ENCODE measurements around a stretch of chr4.

GRCh38 chr4:142091064-142091571, 454.7 kb downstream of the IL15 start:
- PRO-cap = bidirectional peak, plus-strand start at chr4:142091508, minus-strand start at chr4:142091307

GRCh38 chr4:142435646-142436615, 410.2 kb downstream of the INPP4B start:
- PRO-cap = no peak

DNA sequence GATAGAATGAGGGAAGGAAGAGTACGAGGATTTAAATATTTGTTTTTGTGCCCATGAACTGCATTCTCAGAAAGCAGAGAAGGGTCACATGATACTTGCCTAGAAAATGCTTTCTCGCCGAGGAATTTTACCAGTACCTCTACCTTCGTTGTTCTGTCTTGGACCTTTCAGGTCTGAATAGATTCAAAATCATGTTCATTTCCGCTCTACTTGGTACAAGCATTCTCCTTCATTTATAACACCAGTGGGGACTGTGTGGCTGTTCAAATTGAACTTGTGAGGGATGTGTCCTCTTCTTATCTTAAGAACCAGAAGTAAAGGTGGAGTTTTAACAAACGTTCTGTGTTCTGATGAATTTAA, 1.9 kb downstream of the USP38 start:
- PRO-cap = no peak

DNA sequence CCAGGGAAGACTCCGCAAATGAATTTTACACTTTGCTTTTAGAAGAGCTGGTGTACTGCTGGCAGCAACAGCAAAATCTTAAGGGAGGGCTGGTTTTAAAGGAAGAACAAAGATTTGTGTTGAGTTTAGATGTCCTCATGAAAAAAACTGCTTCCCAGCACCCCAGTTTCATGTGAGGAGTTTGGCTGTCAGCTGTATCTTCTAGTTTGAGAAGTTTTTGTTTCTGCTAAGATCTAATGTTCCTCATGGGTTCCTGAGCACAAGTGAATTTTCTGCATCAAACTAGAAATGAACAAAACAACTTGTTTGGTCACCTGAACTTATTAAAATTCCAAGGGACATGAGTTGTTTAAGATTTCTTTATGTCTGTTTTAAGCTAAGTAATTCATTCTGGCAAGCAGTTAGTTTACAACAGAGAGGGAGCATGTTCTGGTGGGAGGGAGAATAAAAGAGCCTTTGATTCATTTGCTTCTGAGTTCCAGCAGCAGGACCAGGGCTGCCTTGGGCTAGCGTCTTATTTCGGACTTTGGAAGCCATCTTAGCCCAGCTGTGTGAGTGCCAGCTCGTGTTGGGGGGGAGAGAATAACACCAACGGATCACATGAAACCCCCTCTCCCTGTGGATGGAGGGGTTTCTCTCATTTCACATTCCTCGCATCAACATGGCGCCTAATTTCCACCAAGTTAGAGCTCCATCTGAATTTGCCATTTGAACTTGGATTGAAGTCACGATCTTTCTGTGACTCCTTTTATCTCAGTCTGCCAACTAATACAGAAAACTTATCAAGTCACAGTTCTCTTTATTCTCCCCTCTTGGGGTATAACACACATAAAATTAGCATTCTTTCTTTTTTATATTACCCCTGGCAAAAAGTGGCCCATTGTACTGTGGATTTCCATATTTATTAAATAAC, 7.3 kb downstream of the GAB1 start:
- PRO-cap = no peak

DNA sequence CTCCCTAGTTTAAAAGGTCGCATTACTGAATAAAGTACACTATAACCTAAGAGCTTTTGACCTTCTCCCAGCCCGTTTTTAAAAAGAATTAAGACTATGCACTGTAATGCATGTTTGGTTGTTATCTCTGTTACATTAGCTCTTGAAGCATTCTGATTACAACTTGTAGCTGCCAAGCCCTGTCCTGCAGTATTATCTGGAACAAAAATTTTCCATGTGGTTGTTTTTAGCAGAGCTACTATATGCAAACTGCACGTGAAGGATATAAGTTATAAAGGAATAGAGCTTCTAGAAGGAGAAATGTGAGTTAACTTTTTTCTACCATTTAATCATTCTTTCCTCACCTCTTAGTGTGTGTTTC, 8.1 kb downstream of the GAB1 start:
- PRO-cap = no peak

DNA sequence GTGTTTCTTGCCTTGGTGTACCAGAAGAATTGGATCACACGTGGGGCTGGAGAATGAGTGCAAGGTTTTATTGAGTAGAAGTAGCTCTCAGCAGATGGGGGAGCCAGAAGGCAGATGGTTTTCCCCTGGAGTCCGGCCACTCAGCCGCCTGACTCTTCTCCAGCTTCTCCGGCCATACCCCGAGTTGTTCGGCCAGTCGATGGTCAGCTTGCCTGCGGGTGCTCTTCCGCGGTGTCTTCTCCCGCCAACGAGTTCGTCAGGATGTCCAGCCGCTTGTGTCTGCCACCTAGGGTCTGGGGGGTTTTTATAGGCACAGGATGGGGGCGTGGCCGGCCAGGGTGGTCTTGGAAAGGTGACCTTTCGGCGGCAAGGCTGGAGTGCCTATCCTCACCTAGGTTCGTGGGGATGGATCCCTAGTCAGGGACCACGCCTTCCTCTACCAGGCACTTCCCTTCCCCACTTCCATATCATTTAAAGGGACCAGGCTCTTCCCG, 14.6 kb downstream of the GAB1 start:
- PRO-cap = unidirectional peak, plus-strand start at position 195 of the sequence

DNA sequence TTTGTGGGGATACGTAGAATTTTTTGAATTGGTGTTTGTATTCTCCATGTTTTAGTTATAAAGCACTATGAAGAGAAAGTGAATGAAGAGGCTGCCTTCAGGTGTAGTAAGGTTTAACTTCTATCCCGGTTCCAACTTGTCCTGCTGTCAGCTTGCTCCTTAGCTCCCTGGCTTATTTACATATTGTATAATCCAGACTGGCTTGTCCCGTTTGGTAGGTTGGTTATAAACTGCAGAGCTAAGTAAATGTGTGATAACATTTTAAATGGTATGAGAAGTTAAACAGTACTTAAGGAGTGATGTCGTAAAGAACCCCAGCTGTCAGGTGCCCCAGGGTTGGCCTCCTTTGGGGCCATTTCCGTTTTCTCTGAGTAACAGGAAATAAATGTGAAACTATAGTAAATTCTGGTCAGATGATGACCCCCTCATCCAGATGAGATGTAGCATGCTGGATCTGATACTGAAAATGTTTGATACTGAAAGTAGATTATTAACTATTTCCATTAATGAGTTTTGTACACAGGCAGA, 22.2 kb downstream of the GAB1 start:
- PRO-cap = bidirectional peak, plus-strand start at position 292 of the sequence, minus-strand start at position 310 of the sequence; bidirectional peak, plus-strand start at position 401 of the sequence, minus-strand start at position 348 of the sequence

- PRO-cap = no peak
Observed at GRCh38 chr4:143384326-143384872, 47.7 kb downstream of the GAB1 start.

GRCh38 chr4:143543239-143543796, 29.8 kb downstream of the SMARCA5 start:
- PRO-cap = no peak

GRCh38 chr4:143558970-143559783, 45.7 kb downstream of the SMARCA5 start:
- PRO-cap = unidirectional peak, plus-strand start at chr4:143559130; unidirectional peak, plus-strand start at chr4:143559171; bidirectional peak, plus-strand start at chr4:143559457, minus-strand start at chr4:143559348

GRCh38 chr4:144356967-144357426, 216.5 kb upstream of the GYPA start:
- PRO-cap = unidirectional peak, plus-strand start at chr4:144357337

DNA sequence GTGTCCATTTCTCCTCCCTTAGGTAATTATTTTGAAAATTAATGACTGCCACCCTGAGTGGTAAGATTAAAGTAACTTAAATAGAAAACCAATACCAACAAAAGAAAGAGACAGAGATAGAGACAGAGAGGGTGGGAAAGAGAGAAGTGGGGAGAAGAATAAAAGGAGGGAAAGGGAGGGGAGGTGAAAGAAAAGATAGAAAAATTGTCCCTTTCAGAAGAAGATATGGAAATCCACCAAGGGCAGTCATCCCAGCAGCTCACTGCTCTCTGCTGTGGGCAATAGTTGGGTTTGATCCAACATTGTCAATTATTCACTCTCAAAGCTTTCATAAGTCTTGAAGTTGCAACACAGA, 62.5 kb upstream of the HHIP start:
- PRO-cap = no peak

GRCh38 chr4:145057352-145058104, 40.5 kb downstream of the ANAPC10 start:
- PRO-cap = no peak

DNA sequence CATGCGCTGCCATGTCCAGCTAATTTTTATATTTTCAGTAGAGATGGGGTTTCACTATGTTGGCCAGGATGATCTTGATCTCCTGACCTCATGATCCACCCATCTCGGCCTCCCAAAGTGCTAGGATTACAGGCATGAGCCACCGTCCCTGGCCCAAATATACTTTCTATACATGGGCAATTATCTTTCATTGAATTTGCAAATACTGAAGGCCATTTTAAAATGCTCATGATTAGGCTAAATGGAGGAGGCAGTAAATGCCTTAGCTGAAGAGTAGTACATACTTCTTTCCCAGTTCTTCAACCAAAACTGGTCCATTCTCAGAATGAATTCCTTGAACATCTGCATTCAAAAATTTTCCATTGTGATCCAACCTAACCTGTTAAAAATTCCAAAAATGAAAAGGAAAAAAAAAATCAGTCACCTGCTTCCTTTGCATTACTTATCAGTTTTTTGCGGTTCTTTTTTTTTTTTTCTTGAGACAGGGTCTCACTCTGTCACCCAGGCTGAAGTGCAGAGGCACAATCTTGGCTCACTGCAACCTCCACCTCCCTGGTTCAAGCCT, 28.1 kb downstream of the OTUD4 start:
- PRO-cap = no peak

DNA sequence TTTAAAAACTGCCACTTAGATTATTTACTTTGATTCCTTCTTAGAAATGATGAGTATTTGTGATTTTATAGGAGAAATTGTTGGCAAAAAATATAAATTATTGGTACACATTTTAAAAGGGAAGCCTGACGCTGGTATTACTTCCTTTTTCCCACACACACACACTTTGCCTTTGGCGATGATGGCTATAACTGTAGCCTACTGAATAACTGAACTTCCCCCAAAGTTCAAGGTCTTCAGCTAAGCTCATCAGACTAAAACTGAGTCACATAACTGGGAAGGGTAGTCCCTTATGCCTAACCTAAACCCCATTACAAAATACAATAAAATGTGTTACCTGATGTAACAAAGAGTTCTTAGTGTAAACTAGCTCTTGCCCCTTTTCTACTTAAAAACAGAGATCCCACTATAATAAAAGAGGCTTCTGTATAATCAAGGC, 2.6 kb downstream of the OTUD4 start:
- PRO-cap = no peak

DNA sequence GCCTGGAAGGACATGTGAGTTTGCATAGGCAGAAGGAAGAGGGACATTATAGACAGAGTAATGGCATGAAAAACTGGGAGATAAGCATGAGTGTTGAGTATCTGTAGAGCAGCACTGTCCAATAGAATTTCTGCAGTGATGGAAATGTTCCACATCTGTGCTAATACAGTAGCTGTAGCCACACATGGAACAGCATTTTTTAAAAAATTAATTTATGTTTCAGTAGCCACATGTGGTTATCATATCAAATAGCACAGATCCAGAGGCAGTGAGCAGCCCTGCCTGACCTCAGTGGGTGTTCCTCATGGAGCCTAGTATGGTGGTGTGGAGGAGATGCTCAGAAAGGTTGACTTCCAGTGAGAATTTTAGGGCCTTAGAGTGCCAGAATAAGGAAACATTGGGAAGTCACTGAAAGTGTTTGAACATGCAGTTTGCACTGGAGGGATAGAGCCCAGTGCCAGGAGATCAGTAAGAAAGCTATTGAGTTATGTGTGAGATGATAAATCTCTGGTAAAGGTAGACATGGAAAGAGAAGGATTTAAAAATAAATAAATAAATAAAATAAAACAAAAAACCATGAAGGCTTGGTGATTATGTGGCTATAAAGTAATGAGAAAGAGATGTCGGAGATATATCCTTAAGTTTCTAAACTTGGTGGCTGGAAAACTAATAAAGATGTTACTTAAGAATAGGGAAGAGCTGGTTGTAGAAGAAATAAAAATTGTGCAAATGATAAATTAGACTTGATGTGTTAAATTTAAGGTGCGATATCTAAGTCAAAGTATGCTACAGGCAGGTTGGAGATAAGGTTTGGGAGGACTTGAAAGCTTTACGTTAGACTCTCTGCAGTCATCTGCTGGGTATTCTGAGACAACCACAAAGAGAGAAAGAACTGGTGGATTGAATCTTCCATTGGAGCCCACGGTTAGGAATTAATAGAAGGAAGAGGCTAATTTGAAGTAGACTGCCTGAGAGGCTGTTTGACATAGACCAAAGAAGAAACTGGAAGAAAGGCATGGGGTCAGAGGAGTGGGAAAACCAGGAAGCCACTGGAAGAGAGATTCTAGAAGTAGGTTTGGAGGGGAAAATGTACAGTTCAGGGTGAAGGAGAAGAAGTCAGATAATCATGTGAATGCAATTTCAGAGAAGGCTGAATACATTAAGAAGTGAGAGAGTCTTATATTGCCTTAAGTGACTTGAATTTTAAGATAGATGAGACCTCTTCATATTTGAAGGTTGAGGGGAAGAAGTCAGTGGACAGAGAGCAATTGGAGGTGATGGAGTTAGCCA, 7.7 kb downstream of the SMAD1 start:
- PRO-cap = no peak

- PRO-cap = no peak
Observed at GRCh38 chr4:145545605-145546195, 64.0 kb downstream of the SMAD1 start.

GRCh38 chr4:145557826-145558316, 61.3 kb upstream of the MMAA start:
- PRO-cap = no peak

GRCh38 chr4:145650332-145650908, 29.5 kb upstream of the C4orf51 start:
- PRO-cap = no peak

GRCh38 chr4:145679350-145679823, 559 bp upstream of the C4orf51 start:
- PRO-cap = no peak